Measurements from ENCODE around the genes DOP1A, SNAP91 and CEP162.

- PRO-cap = no peak
These were observed 185.9 kb upstream of the TENT5A start for GRCh38 chr6:81938237-81939021.

- PRO-cap = unidirectional peak, plus-strand start at chr6:82017606
These were observed 230.1 kb downstream of the IBTK start for GRCh38 chr6:82017301-82017918.

DNA sequence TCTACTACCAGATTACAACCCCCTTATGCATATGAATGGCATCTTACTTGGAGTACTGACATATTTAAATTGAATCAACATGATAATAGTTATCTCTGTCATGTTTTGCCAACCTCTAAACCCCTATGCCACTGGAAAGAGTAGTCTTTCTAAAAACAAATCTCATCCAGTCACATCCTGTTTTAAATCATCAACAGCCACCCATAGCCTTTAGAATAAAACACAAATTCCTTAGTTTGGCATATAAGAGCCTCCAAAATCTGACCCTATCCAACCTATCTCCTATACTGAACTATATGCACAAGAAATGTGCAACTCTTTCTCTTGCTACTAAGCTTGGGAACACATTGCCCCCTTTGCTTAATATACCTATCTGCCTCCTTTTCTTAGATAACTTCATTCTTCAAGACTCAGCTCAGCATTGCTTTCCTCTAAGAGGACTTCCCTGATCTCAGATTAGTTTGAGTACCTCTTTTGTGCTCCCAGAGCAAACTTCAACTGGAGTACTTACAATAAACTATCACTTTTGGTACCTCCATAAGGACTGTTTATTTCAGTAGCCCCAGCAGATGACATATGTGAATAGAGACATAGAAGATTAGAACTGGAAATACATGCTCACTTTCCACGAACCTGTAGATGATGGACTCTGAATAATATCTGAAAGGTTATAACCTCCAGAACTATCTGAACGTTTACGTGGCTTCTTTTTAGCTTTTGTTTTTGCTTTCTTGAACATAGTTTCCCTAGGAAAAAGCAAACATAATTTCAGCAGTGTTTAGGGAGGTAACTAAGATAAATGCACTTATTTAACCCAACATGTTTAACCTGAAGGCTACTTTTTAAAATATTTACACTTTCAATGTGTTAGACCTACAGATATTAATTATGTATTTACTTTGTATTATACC, 47.8 kb downstream of the IBTK start:
- PRO-cap = no peak

DNA sequence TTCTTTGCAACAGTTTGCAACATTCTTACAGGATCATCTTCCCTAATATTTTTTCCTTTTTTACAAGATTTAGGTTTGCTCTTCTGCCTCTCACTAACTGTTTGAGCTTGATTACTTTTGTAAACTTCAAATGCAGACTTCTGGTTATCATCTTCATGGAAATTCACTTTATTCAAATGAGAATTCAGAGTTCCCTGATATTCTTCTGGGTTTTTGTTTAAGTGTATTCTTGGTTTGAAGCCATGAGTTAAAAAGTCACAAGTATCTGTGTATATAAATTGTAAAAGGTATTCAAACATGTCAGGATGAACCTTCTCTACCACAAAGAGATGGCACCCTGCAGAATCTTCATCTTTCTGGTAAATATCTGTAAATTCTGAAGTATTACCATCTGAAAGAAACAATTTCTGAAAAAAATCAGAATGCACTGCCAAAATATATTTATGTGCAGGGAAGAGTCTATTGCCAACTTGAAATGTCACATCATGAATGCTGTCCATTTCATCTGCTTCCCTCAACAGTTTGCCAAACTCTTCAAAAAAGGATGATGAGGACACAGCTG, 33.2 kb downstream of the IBTK start:
- PRO-cap = no peak

DNA sequence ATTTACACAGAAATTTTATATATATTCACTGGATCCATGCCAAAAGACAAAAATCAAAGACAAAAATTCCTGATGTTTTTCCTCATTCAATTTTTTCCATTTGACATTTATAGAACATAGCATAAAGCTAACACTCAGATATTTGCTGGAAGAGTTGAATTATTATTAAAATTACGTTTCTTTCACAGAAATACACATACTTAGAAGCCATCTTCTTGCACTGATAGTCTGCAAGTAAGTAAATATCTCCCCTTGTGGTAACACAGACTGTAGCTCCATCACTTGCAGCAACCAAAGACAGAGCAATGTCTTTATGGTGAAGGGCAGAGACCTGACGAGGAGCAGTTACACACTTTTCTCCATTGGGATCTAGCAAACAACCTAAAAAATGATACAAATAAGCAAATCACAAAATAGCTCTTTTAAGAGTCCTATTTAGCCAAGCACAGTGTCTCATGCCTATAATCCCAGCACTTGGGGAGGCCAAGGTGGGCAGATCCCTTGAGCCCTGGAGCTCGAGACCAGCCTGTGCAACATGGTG, 24.2 kb downstream of the IBTK start:
- PRO-cap = no peak

GRCh38 chr6:82362792-82363138, 852 bp upstream of the TPBG start:
- PRO-cap = no peak

- PRO-cap = unidirectional peak, plus-strand start at chr6:83067643; unidirectional peak, plus-strand start at chr6:83067730; unidirectional peak, plus-strand start at chr6:83067782; bidirectional peak, plus-strand start at chr6:83068134, minus-strand start at chr6:83068170
These were observed at the start of gene DOP1A for GRCh38 chr6:83067216-83068537. DOP1A (plus strand) TSS chr6:83067671.

DNA sequence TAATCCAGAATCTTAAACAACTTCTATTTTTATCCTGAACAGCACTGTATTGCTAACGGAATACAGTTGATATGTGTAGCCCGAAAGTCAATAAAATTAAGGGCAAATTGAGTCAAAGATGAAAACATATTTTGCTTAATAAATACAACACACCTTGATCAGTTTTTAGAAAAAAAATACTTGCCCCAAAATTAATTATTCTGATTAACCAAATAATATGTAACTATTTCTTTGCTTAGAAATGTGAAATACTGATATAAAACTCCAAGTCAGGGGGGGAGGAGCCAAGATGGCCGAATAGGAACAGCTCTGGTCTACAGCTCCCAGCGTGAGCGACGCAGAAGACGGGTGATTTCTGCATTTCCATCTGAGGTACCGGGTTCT, 97.2 kb downstream of the ME1 start:
- PRO-cap = unidirectional peak, plus-strand start at position 267 of the sequence

DNA sequence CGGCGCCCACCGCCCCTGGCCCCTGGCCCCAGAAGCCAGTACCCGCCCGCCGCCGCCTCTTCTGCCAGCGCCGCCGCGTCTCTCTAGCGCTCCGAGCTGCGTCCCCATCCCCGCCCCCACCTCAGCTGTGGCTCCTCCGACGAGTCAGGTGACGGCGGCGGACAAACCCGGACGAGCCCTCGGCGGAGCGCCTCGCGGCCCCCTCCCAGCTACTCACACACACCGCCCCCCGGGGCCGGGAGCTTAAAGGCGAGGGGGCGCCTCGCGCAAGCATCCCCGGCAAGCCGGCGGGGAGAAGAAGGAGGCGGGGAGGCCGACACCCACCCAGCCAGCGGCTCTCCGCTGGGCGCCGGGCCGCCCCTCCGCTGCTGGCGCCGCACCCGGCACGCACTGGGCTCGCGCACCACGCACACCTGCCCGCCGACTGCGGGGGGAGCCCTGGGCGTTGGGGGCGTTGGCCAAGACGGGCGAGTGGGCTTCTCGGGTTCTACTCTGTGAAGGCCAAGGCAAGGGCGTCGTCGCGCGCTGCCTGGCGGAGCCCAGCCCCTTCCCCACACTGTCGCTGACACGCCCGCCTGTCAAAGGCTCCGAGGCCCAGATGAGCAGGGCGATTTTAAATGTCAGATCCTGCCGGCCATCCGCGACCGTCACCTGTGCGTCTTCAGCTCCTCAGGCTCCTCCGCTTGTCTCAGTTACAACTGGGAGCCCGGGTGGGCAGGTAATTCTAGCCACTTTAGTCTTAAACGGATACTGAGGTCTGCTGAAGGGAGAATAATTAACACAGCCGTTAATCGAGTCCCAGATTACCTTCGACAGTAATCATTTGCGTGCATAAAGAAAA, at the start of gene SNAP91:
TSS of gene SNAP91 (minus strand) at position 100 of the 841 bp plus-strand sequence.
- PRO-cap = no peak

- PRO-cap = no peak
These were observed 74.9 kb downstream of the CEP162 start for GRCh38 chr6:84152456-84153105.

GRCh38 chr6:84226881-84228167, at the start of gene CEP162:
CEP162 (minus strand) TSS chr6:84227643.
- PRO-cap = bidirectional peak, plus-strand start at chr6:84227315, minus-strand start at chr6:84227181; bidirectional peak, plus-strand start at chr6:84227964, minus-strand start at chr6:84227615

- PRO-cap = no peak
These were observed 4.2 kb upstream of the TBX18 start for GRCh38 chr6:84768263-84769328.

DNA sequence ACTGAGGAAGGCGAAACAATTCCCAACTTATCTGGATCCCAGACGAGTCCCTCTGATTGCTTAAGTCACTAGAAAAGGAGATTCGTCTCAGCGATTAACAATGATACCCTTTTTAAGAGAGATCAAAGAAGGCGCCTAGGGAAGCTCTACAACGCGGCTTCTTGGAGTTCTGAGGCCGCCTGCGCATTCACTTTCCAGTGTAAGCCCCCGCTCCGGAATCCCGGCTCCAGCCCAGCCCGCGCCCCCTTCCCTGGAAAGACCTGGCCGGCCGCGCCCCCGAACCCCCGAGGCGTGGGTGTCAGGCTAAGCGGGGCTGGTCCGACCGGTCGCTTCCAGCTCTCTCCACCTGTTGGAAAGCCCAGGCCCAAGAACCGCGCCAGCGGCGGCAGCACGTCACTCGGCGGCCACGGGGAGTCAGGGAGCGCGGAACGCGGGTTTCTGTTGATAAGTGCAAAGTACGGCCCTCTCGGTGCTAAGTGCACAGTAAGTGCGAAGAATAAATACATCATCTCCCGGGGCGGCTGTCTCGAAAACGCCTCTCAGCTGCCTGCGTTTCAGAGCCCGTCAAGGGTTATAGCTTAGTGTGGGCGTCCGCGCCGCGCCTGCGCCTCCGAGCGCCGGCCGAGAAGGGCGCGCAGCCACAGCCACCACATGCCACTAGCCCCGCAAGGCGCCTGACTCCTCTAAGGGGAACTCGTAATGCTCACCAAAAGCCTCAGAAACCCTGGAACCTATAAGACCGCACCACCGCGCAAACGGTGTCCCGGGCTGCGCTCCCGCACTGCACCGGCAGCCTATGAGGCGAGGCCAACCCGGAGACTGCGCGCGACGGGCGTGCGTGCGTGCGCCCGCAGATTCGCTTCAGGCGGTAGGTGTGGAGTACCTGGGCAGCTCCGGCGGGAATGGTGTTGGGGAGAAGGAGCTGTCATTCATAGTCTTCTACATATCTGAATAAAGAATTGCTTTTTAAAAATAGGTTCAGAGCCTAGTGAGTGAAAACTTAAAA, 9.1 kb upstream of the TBX18 start:
- PRO-cap = no peak

- PRO-cap = no peak
These were observed 59.8 kb upstream of the NT5E start for GRCh38 chr6:85389913-85390642.

DNA sequence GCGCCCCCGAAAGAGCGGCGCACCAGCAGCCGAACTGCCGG, 287 bp upstream of the NT5E start:
- PRO-cap = no peak

DNA sequence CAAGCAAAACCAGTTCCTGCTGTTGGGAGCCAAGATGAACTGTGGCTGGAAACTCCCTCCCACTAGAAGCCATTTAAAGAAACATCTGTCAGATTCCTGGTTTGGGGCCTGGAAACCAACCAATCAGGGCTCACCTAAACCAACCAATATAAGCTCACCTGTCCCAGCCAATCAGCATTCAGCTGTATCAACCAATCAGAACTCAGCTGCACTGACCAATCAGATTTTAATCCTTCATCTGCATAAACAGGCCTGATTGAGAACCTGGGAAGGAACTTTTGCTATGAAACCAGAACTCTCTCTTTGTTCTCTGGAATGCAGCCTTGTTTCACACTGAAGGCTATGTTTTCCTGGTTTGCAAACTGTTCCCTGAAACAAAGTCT, 42.4 kb downstream of the SNX14 start:
- PRO-cap = no peak

DNA sequence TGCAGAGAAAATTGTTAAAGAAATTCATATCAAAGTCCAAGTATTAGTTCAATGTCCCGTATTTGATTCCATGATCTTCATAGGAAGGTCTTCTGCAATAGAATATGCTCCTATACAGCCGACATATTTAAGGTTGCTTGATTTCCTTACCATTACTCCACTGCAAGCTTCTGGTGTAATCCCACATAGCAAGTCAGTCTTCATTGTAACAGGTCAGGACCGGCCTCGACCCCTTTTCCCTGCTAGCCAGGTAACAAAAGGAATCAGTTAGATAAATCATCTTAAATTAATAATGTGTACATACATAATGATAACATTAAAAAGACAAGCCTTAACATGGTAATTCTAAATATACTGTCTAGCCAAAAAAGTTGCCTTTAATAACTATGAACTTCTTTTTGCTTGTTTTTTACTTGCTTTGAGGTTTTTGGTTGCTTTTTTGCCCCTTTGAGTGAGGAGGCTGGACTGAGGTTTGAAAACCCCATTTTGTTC, 19.1 kb upstream of the SNX14 start:
- PRO-cap = no peak

GRCh38 chr6:85674417-85675209, 31.9 kb upstream of the SYNCRIP start:
- PRO-cap = bidirectional peak, plus-strand start at chr6:85675145, minus-strand start at chr6:85675110

- PRO-cap = bidirectional peak, plus-strand start at chr6:87156353, minus-strand start at chr6:87156187
These were observed 767 bp downstream of the ZNF292 start for GRCh38 chr6:87155831-87156832.

DNA sequence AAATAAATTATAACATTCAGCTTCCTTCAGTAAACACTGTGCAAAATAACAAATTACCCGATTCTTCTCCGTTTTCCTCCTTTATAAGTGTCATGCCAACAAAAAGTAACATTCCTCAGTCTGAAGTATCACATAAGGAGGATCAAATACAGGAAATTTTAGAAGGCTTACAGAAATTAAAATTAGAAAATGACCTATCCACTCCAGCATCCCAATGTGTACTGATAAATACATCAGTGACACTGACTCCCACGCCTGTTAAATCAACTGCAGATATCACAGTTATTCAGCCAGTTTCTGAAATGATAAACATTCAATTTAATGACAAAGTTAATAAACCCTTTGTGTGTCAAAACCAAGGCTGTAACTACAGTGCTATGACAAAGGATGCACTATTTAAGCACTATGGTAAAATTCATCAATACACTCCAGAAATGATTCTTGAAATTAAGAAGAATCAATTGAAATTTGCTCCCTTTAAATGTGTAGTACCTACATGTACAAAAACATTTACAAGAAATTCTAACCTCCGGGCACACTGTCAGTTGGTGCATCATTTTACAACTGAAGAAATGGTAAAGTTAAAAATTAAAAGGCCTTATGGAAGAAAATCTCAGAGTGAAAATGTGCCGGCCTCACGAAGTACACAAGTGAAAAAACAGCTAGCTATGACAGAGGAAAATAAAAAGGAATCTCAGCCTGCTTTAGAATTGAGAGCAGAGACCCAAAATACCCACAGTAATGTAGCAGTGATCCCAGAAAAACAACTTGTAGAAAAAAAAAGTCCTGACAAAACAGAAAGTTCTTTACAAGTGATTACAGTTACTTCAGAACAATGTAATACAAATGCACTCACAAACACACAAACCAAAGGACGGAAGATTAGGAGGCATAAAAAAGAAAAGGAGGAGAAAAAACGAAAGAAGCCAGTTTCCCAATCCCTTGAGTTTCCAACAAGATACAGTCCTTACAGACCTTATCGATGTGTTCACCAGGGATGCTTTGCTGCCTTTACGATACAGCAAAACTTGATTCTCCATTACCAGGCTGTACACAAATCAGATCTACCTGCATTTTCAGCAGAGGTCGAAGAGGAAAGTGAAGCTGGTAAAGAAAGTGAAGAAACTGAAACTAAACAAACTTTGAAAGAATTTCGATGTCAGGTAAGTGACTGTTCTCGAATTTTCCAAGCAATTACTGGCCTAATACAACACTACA, 63.0 kb upstream of the SMIM8 start:
- PRO-cap = no peak